AG08470 (cell line): ENCODE measurements around the gene ANKRD33B.

- RRBS = no CpG with 5 or more reads among the region's 1 CpG
These were observed 373.2 kb downstream of the MTRR start for GRCh38 chr5:8242132-8242651.

DNA sequence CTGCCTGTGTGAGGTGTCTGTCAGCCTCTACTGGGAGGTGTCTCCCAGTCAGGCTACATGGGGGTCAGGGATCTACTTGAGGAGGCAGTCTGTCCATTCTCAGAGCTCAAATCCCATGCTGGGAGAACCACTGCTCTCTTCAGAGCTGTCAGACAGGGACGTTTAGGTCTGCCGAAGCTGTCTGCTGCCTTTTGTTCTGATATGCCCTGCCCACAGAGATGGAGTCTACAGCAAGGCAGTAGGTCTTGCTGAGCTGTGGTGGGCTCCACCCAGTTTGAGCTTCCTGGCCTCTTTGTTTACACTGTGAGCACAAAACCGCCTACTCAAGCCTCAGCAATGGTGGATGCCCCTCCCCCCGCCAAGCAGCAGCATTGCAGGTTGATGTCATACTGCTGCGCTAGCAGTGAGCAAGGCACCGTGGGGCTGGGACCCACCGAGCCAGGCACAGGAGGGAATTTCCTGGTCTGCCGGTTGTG is 233.2 kb downstream of the ATPSCKMT start:
- RRBS = no CpG with 5 or more reads among the region's 8 CpGs

- RRBS = no CpG with 5 or more reads among the region's 6 CpGs
These were observed 15.4 kb downstream of the CCT5 start for GRCh38 chr5:10265182-10266101.

GRCh38 chr5:10339069-10339856 is 14.2 kb upstream of the MARCHF6 start:
- RRBS = no CpG with 5 or more reads among the region's 20 CpGs

GRCh38 chr5:10400757-10401687 is 40.7 kb upstream of the ROPN1L start:
- RRBS = no CpG with 5 or more reads among the region's 6 CpGs

DNA sequence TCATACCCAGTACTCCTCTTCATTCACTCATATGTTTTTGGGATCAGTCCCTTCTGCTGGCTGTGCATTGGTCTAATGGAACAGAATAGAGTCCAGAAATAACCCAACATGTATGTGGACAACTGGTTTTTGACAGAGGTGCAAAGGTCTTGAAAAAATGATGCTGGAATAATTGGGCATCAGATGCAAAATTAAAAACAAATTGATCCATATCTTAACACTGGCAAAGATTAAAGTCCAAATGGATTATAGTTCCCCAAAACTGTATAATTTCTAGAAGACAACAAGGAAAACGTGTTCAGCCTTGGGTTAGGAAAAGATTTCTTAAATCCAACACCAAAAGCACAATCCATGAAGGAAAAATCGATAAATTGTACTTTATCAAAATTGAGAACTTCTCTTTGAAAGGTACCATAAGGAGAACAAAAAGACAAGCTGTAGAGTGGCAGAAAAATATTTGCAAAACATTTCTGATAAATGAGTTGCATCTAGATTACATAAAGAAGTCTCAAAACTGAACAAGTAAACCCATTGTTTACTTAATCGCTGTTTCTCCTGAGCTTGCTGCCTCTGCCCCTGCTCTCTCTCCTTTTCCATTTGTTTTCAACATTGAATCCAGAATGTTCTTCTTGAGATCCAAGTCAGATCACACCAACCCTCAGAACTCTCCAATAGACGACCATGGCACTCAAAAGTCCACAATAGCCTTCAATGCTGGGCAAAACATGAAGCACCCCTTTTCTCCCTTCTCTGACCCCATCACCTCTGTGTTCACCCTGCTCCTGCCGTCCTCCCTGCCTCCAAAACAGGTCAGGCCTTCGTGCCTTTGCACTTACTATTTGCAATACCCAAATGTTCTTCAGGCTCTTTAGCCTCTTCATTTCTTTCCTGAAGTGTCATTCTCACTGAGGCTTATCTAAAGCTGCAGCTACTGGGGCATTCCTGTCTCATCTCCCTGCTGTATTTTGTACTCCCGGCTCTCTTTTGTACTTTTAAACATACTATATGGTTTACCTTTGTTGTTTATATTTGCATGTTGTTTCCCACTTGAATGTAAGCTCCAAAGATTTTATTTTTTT is 2.3 kb upstream of the ROPN1L start:
- RRBS = no CpG with 5 or more reads among the region's 7 CpGs

- RRBS = 2% methylated on average over 38 of the region's 102 CpGs
These were observed at the start of gene ANKRD33B for GRCh38 chr5:10563655-10564470. Gene ANKRD33B (plus strand): TSS chr5:10564070.

DNA sequence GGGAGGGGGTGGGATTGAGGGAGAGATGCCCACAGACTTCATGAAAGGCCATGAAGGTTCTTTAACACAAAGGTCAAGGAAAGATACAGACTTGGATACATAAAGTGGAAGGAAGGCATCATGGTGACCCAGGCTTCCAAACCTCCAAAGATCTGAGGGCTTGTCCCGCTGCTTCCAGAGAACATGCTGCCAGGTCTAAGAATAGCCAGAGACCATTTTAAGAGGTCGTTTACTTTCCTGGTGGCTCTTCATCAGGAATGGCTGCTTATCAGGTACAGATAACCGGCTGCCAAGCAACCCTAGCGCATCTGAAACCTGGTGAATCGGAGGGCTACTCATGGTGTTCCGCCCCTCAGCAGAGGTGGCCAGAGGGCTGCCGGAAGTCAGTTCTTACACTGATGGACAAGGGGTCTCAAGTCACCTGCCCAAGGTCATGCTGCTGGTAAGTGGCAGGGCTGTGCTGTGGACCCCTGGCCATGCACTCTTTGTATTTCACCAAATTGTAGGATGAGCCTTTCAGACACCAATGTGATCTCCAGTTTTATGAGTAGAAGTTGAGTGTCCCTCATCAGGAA is 251.3 kb upstream of the DAP start:
- RRBS = 53% methylated on average over 4 of the region's 7 CpGs

DNA sequence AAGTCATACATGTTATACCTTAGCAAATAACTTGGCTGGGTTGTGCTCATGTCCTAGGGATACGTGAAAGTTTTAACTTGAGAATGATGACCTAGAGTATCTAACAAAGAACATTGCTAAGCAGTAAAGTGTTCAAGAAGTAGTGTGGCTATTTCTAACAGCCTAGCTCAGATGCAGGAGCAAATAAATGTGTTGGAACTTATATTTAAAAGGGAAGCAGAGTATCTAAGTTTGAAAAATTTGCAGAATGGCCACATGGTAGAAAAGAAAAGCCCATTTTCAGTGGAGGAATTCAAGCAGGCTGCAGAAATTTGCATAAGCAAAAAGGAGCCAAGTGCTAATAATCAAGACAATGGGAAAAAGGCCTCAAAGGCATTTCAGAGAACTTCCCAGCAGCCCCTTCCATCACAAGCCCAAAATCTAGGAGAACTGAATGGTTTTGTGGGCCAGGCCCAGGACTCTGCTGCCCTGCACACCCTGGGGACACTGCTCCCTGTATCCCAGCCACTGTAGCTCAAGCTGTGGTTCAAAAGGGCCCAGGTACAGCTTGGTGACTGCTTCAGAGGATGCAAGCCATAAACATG is 720.4 kb upstream of the CTNND2 start:
- RRBS = no CpG with 5 or more reads among the region's 1 CpG

GRCh38 chr5:14187407-14188495 is 44.6 kb downstream of the TRIO start:
- RRBS = no CpG with 5 or more reads among the region's 9 CpGs

GRCh38 chr5:14189231-14189917 is 46.2 kb downstream of the TRIO start:
- RRBS = no CpG with 5 or more reads among the region's 7 CpGs

DNA sequence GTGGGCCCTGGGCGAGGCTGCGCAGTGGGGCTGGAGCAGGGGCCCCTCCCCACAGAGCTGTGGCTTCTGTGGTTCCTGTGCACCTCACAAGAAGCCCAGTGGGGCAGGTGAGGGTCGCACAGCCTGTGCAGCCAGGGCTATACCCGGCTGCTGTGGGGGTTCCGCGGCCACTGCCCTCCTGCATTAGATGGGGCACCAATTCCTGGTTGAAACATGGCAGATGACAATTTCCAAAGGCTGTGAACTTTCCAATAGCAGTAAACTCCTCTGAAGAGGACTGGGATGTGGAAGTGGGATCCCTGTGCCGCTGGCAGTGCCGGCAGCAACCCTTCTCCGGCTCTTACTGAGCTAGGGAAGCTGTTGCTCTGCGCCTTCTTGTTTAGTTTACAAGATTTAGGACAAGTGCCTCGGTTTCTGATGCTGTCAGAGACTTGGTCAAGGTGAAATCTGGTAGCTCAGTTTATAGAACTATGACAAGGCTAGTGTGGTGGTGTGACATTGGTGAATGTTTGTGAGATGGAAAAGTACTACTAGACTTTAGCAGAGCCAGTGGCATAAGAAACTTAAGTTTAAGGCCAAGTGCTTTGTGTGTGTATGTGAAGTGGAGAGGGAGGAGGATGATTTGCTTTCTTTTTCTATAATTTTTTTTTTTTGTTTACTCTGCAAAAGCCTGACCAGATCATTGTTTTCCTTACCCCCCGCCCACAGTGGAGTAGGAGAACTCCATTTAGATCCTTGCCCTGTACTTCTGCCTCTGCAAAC is 75.6 kb downstream of the TRIO start:
- RRBS = no CpG with 5 or more reads among the region's 12 CpGs

- RRBS = no CpG with 5 or more reads among the region's 17 CpGs
These were observed 1.1 kb downstream of the OTULINL start for GRCh38 chr5:14582627-14583148.

- RRBS = no CpG with 5 or more reads among the region's 4 CpGs
These were observed 11.9 kb downstream of the OTULIN start for GRCh38 chr5:14676389-14676924.

GRCh38 chr5:14686842-14687787 is 22.6 kb downstream of the OTULIN start:
- RRBS = no CpG with 5 or more reads among the region's 6 CpGs

DNA sequence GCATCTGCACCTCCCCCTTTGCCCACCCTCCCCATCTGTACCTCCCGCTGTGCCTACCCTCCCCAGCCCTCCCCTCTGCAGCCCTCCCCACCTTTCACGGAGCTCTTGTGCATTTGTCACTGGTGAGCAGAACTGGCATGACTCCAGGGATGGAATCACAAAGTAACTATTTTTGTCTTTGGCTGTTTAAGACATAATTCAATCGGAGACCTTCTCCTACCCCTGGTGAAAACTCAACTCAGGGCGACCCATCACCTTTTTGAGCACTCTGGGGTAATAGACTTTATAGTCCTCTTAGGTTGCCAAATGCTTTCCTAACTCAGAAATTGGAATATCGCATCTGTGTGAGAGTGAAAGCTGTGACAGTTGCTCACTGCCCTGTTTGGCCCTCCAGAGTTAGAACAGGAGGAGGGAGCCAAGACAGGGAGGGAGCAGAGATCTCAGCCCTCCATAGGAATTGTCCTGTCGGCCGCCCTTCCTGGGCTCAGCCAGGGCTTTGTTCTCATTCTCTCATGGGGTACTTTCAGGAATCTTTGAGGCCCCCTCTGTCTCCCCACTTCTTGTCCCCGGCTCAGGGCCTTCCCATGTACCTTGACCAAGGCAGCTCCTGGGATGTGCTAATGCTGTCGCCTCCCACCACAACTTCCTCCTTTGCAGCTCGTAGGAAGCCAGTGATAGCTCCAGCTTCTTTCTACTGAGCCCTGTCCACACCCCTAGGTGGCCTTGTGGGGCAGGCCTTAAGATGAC is 36.3 kb downstream of the OTULIN start:
- RRBS = no CpG with 5 or more reads among the region's 10 CpGs

DNA sequence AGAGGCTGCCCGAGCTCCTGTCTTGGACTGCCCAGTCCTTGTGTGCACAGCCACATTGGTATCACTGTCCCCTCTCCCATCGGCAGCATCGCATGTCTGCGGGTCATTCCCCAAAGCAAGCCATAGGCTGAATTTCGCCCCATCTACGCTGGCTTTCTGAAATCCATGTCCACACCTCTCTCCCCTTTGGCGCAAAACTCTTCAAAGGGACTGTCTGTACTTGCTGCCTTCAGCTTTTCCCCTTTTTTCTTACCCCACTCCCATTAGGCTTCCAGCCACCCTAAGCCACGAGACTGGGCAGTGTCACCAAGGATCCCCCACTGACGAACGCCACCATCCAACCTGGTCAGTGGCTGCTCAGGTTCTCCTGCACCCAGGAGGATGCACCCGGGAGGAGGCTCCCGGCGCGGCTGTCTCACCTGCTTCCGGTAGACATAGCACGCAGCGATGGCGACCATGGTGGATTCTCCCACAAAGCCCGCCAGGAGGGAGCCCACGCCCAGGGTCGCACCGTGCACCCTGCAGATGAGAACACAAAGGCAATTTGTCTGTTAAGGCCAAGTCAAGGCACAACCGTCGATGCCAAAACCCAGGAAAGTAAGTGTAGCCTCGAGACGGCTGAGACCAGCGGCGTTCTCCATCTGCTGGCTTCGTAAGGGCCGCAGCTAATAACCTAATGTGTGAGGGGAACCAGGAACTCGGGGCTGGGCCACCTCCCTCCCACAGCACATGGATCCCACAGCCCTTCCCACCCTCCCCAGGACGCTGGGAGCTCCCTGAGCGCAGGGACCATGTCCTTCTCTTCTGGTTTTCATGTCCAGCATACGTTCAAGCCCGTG is 48.2 kb downstream of the OTULIN start:
- RRBS = no CpG with 5 or more reads among the region's 35 CpGs

- RRBS = no CpG with 5 or more reads among the region's 24 CpGs
These were observed 63.9 kb downstream of the OTULIN start for GRCh38 chr5:14728040-14729111.

DNA sequence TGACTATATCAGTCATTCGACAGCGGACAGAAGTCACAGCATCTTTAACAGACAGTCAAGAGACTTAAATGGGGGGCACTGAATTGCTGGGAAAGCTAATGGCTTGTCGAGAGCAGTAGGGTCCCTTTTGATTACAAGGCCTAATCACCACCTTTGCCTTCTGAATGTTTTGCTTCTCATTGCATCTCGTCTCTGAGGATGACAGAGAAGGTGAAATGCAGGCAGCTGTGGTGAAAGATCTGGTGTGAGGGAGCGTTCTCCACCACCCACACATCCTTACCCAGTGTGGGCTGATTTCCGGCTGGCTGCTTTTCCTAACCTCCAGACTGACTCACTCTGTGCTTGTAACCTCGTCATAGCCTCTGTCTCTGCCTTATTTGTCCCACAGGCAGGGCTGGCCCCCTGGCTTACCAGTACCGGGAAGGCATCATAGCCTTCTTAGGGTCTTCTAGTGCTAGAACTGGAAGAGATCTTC is 54.3 kb upstream of the ANKH start:
- RRBS = 20% methylated on average over 1 of the region's 8 CpGs

DNA sequence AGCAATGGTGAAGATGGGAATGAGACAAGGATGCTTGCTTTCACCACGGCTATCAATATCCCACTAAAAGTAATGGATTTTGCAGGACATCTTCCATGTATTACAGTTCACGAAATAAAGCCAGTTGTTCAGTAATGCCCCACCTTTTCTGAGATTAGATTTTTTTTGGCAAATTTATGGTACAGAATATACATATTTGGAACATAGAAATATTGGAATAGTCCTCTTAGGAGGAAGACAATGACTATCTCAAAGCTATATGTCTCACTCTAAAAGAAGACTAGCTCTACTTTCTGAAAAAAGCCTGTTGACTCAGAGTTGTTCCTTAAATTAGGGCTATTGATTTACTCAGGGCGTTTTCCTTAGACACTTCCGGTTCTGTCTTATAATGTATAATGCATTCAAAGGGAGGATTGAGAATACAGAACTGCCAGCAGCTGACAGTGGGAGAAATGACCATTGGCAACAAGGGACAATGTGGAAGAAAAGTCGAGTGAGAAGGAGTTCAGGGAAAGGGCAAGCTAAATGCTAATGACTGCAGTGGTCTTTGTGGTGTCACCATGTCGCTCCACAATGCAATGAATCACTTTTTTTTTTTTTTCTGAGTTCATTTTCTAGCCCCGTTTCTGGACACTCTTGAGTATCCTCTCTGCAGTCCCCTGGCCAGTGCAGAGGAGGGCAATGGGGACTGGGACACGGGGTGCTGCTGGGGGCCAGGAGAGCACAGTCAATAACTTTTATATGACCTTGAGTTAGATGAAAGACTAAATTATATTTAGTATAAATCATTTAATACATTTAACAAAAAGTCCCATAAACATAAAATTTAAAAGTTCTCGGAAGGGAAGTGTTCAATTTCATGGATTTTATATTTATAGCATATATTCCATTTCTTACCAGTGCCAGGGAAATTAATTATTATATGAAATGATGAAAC is 65.7 kb upstream of the ANKH start:
- RRBS = no CpG with 5 or more reads among the region's 9 CpGs